Colon Carcinoma Metastatic in the Brain (tissue), 2 donors: ENCODE data around the genes ODF3B and MAPK8IP2.

GRCh38 chr22:50517939-50518489 lies 7.4 kb downstream of the SCO2 start:
- PRO-cap, 2 experiments, result no peak in any of the 2 experiments

GRCh38 chr22:50532066-50532780 lies at the start of gene ODF3B:
ODF3B (minus strand) TSS chr22:50532498.
- PRO-cap, 2 experiments, result peak in 2 of 2 experiments; most common plus-strand start chr22:50532238 (in 1); most common minus-strand start chr22:50532157 (in 2)

DNA sequence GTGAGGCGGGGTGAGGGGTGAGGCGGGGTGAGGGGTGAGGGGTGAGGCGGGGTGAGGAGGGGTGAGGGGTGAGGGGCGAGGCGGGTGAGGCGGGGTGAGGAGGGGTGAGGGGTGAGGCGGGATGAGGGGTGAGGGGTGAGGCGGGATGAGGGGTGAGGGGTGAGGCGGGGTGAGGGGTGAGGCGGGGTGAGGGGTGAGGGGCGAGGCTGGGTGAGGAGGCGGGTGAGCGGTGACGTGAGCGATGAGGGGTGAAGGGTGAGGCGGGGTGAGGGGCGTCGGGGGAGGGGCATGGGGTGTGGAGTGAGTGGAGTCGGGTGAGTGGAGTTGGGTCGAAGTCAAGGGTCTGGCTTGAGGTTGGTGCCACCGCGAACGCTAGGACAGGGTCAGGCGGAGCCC lies 314 bp downstream of the SYCE3 start:
- PRO-cap, 2 experiments, result no peak in any of the 2 experiments

DNA sequence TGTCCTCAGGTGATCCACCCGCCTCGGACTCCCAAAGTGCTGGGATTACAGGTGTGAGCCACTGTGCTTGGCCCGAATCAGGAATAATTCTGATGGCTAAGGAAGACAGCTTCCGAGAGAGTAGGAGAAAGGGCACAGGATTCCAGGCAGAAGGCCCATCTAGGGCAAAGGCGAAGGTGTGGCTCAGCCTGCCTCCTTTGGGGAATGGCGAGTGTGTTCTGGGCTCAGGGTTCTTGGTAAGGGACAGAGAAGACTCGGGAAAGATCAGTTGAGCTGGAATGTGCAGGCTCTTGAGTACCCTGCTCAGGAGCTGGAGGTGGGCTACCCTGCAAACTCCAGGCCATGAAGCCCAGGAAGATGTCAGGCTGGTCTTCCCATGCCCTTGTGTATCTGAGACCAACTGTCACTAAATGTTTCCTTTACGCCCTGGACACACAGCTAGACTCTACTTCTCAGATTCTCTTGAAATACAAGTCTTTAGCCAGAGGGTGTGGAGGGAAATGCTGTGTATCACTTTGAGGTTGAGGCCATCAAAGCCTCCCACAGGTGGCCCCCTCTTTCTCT lies 1.7 kb upstream of the SYCE3 start:
- PRO-cap, 2 experiments, result no peak in any of the 2 experiments

GRCh38 chr22:50600061-50600950 lies at the start of gene MAPK8IP2:
MAPK8IP2 (plus strand) TSS chr22:50600793.
- PRO-cap, 2 experiments, result no peak in any of the 2 experiments

DNA sequence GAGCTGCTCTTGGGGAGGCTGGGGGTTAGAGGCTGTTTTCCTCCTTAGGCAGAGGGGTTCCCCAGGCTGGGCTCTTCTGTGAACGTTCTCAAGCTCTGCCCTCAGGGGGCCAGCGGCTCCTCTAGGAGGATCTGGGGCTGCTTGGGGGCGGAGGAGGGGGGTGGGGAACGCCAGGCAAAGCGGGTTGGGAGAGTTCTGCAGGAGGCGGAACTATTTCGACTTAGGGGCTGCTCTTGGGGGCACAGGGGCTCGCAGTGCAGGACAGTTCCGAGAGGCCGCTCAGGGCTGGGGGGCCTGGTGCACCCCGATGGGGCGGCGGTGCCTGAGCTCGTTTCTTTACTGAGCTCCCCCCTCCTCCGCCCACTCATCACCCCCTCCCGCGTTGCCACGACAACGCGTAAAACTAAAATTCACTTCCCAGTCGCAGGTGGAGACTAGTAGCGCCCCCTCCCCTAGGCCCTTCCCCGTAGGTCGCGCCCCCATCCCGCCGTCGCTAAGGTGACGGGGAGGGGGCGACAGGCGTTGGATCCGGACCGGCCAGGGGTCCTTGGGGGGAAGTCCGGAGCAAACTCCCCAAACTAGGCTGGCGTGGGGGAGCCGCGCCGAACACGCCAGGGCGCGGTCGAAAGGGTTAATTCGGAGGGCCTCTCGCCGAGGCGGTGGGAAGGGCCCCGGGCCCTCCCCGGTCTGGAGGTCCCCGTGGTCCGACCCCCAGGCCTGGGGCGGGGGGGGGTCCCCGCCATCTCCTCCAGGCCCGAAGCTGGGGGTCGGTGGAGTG lies 45.4 kb upstream of the ARSA start:
- PRO-cap, 2 experiments, result no peak in any of the 2 experiments